ENCODE data around the genes MAP9 and CTSO.

DNA sequence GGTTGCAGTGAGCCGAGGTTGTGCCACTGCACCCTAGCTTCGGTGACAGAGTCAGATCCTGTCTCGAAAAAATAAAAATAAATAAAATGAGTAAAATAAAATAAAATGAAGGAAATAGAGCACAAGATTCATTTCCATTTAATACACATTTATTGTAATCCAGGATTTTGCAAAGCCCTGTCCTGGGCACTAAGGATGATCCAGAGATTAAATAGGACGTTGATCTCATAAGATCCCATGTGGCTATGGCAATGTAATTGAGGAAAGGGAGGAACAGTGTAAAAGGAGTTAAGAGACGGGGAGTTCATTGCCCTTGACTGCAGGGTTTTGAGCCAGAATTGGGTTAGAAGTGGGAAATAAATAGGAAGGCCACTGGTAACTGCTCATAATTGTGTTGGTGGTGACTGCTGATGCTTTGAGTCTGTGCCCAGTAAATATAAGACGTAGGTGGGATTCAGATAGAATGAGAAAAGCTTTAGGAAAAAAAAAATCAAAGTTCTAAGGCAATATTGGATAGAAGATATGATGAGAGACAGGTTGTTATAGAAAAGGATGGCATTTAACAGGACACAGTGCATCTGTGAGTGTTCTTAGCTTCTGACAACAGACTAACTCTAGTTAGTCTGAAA, 15.7 kb downstream of the TRIM2 start:
- RRBS, 2 experiments: no CpG with 5 or more reads among the region's 6 CpGs

DNA sequence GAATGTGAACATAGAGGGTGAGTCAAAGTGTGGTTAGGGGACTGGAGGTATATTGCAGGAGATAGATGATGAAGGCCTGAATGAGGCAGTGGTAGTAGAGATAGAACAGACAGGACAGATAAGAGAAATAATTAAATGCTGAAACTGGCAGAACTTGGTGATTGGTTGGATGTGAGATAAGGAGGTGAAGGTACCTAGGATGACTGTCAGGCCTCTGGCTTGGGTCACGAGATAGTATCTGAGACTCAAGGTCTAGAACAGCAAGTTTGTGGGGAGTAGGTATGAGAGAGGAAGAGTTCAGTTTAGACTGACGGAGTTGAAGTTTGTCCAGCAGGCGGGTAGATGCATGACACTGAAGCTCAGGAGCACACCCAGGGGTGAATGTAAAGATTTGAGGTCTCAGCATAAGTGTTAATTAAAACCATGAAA, 3.6 kb downstream of the MND1 start:
- RRBS, 2 experiments: no CpG with 5 or more reads among the region's 3 CpGs

DNA sequence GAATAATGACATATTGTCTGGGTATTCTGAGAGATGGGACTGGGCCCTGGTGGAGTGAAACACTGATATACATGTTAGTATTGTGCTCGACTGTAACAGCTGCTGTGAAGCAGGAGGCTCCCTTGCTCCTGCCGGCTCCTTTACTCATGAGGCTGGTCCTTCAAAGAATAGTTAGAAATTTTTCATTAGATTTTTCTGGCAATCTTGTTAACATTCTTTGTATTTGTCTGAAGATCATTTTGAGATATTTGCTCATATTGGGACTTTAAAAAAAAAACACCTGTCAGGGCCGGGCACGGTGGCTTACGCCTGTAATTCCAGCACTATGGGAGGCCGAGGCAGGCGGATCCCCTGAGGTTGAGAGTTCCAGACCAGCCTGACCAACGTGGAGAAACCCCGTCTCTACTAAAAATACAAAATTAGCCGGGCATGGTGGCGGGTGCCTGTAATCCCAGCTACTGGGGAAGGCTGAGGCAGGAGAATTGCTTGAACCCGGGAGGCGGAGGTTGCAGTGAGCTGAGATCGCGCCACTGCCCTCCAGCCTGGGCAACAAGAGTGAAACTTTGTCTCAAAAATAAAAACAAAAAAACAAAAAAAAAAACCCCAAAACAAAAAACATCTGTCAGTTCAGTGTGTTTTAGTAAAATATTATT, 73.5 kb downstream of the TMEM131L start:
- RRBS, 2 experiments: no CpG with 5 or more reads among the region's 15 CpGs

DNA sequence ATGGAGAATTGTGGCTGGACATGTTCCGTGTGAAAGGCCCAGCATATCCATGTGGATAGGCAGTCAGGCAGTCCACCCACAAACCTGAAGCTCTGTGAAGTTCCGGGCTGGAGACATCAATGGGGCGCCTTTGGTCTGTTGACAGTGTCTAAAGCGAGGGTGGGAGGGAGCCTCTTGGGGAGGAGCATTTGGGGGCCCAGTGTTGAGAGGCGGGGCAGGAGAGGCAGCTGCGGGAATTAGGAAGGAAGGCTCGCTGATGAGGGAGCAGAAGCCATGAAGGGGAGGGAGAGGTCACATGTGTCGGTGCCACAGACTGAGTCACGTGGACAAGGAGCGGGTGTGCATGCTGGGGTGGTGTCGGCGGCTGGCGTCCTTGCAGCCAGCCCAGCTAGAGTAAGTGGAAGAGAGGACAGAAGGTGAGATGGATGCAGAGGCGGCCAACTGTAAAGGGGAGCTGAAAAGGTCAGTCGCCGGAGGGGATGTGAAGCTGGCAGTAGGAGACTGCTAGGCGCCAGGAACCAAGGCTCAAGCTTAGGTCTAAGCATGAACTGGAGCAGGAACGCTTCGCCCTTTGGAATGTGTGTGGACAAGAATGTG, 44.1 kb upstream of the TLR2 start:
- RRBS, 2 experiments: no CpG with 5 or more reads among the region's 19 CpGs

DNA sequence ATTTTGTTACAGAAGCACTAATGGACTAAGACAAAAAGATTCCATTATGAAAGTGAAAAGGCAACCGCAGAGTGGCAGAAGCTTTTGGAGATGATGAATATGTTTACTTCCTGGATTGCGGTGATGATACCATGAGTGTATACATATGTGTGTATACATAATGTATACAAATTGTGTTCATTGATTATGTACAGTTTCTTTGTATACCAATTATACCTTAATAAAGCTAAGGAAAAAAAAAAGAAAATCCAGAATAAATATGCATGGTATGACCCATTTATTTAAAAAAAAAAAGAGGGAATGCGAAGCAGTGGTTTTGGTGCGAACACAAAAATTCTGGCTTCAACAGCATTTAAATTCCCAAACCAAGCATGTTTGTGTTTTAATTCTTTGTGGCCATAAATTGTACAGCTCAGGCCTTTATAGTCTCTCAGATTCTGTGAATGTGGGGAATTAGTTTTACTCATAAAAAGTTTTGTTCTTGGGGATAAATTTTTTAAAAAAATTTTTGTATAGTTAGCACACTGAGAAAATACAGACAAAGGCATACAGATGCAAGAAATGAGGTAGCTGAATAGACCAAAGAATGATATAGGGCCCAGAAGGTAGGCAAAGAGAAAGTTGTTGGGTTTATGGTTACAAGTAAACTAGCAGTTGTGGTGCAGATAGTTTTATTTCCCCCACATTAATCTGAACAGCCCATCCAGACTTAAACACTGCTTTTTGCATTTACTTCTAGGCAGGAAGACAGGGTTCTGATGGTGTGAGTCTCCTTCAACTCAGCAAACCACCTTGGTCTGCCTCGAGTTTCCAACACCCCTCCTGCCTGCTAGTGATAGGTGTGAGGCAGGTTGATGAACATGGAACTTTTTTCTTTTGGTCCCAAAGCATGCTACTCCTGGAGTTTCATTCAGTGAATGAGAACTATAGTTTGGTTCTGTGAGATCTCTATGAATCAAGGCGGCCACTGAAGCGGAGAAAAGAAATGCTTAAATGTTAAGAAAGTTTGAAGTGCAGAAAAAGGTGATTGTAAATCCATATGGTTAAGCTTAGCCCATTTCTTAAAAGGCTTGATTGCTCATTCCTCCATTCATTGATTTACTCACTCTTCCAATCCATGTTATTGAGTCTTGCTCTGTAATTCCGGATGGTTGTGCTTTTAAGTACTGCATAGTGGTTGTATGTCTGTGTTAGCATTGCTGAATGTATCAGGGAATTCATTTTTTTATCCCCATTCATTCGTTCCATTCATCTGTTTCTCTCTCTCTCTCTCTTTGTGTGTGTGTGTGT, 17.9 kb downstream of the TLR2 start:
- RRBS, 2 experiments: no CpG with 5 or more reads among the region's 9 CpGs

DNA sequence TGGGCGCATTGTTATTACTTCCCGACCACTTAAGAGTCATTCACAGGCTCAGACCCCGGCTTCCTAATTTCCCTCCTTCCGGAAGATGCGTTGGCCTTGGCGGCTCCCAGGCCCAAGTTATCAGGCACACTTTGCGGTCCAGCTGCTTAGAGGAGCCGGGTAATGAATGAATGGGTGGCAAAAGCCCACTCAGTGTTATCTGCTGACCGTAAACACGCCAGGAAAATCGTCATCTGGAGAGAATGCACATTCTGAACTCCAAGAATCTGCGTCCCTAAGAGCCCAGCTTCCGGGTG, 1.5 kb upstream of the SFRP2 start:
- RRBS, 2 experiments: 83 to 95% methylated on average over 8 of the region's 13 CpGs

- RRBS, 2 experiments: 2 to 3% methylated on average over 15 of the region's 66 CpGs
These were observed 2.2 kb upstream of the SFRP2 start for GRCh38 chr4:153790689-153791837.

GRCh38 chr4:154626695-154627227, 14.3 kb upstream of the FGG start:
- RRBS, 2 experiments: 1% methylated on average over 20 to 24 of the region's 43 CpGs

- RRBS, 2 experiments: under 1 to 2% methylated on average over 27 to 28 of the region's 75 CpGs
These were observed at the start of gene MAP9 for GRCh38 chr4:155376184-155377446. Gene MAP9 (minus strand): TSS chr4:155376965.

- RRBS, 2 experiments: no CpG with 5 or more reads among the region's 10 CpGs
These were observed 16.1 kb upstream of the MAP9 start for GRCh38 chr4:155392797-155393270.

- RRBS, 2 experiments: no CpG with 5 or more reads among the region's 1 CpG
These were observed 15.6 kb upstream of the ASIC5 start for GRCh38 chr4:155881529-155882132.

DNA sequence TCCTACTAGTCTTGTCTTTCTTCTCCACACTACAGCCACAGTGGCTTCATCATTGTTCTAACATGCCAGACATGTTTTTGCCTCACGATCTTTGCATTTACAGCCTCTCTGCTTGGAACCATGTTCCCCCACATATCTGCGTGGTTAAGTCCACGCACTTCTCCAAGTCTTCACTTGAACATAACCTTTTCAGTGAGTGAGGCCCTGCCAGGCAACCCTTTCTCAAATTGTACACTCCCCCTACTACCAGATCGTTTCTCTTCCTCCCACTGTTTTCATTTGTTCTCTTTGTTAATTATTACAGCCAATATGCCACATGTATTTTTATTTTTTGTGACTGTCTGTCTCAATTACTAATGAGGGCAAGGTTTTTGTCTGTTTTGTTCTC, 18.3 kb downstream of the CTSO start:
- RRBS, 2 experiments: no CpG with 5 or more reads among the region's 4 CpGs

GRCh38 chr4:155953418-155954396, at the start of gene CTSO:
Gene CTSO (minus strand): TSS chr4:155953866.
- RRBS, 2 experiments: 1 to 2% methylated on average over 23 of the region's 60 CpGs

DNA sequence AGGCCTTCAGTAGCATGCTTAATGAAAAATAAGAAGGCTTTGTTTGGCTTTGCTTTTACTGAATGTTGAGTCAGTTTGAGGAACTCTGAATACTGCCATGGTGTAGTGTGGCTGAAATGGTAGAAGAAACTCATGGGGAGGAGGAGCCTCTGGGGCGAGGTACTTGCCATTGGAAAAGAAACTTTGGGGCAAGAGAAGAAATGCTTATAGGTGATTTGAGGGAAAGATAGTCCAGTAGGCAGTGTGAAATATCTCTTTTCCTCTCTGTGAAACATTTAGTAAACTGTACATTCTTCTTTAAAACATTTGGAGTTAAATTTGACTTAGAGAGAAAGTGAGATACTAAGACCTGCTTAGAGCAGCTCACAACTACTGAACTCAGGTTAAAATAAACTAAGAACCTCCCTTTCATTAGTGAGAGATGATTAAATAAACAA, 361.7 kb downstream of the PDGFC start:
- RRBS, 2 experiments: no CpG with 5 or more reads among the region's 1 CpG

- RRBS, 2 experiments: no CpG with 5 or more reads among the region's 5 CpGs
These were observed 81.5 kb downstream of the PDGFC start for GRCh38 chr4:156890083-156890598.

DNA sequence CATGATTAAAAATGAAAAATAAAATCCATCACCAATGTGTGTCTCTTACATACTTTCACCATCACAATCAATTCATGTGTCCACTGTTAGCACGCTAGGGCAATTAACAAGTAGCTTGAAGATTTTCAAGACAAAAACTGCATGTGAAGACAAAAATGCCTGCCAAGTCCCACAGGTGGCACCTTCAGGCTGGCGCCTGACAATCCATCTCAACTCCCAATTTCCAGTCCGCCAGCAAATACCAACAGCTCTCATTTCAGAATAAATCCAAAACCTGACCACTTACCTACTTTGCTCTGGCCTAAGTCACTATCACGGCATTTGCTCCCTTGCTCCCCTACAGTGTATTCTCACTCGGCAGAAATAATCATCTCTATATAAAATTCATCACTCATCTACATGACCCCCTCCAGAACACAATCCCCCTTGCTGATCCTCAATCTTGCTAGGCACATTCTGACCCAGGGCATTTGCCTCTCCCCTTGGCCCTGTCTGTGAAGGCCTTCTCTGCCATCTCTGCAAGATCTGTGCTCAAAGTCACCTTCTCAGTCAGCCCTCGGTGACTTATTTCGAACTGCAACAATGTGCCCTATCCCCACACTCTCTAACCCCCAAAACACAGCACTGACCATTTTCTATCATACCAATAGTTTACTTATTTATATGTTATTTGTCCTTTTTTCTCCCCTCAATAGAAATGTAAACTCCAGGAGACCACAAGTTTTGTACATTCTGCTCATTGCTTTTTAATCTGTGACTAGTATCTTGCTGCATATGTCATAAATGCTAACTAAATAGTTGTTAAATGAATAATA, 26.9 kb downstream of the PDGFC start:
- RRBS, 2 experiments: no CpG with 5 or more reads among the region's 7 CpGs

GRCh38 chr4:157992057-157992695, 180.6 kb downstream of the GASK1B start:
- RRBS, 2 experiments: no CpG with 5 or more reads among the region's 6 CpGs

- RRBS, 2 experiments: no CpG with 5 or more reads among the region's 8 CpGs
These were observed 11.3 kb downstream of the GASK1B start for GRCh38 chr4:158161206-158162193.

DNA sequence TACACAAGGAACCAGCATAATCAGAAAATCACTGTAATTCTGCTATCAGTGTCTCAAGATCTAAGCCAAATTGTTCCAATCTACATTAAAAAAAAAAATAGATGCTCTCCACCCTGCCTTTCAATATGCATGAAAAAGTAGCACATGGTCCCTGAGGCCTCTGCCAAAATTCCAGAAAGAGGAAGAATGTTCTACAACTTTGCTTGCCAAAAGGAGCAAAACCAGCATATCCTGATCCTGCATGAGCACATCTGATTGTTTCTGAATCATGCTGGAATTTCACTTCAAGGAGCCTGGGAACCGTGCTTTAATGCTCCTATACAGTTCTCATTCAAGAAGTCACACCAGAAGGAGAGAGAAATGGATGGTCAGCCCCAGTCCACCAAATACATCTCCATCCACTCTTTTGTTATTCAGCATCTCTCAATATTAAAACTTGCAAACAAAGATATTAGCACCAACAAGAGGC, 92.2 kb downstream of the TMEM144 start:
- RRBS, 2 experiments: no CpG with 5 or more reads among the region's 1 CpG

GRCh38 chr4:158672530-158673049, 494 bp downstream of the ETFDH start:
- RRBS, 2 experiments: no CpG with 5 or more reads among the region's 13 CpGs